GM12878 (cell line): ENCODE measurements around the gene HEXB.

DNA sequence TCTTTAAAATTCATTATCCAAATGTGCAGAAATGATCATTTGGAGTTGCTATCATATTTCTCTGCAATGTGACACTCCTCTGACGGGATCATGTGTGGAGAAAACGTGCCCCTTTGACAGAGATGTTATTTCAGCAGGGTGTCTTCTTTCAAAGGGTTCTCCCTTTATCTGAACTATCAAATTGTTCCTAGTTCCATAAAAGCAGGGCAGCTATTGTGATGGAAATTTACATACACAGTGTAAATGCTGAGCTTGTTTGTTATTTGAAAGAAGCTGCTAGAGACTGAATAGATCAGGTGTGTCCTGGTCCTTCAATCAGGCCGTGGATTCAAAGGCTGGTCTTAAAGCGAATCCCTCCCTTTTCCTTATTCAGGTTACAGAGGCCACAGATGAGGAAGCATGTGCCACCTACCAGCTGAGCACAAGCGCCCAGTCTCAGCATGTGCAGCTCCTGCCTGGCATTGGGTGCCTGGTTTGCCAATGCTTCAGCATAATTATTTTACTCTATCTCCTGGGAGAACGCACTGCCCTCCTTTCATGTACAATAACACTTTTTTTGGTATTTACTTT is 433.8 kb downstream of the ENC1 start:
- RAMPAGE, long total RNA: no peak
- RRBS, 2 experiments: no CpG with 5 or more reads among the region's 6 CpGs
CAGE:
- cytosol, long polyA minus RNA: no peak
- cytosol, long polyA plus RNA: no peak
- long polyA plus RNA: no peak
- nucleolus, long total RNA: no peak
- nucleus, long polyA plus RNA: no peak
- nucleus, long total RNA: no peak

- RAMPAGE, long total RNA: no peak
- RRBS, 2 experiments: no CpG with 5 or more reads among the region's 2 CpGs
CAGE:
- cytosol, long polyA minus RNA: no peak
- cytosol, long polyA plus RNA: no peak
- long polyA plus RNA: no peak
- nucleolus, long total RNA: no peak
- nucleus, long polyA plus RNA: no peak
- nucleus, long total RNA: no peak
Observed at GRCh38 chr5:74392585-74393254, 247.8 kb downstream of the ENC1 start.

DNA sequence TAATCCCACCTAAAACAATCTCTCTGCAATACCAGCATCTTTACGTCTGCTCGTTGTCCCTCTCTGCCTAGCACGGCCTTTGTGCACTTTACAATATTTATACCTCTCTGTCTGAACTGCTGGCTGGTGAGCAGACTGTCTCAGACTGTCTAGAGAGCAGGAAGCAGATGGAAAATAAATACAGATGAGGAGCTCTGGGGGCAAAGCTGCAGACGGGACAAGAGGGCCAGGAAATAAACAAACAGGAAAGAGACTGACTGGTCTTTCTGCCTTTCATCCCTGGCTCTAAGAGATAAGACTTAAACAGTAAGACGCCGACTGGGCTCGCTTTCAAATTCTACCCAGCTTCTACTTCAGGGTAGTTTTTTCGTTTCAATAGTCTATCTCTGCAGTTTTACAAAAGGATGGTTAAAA is 224.8 kb downstream of the ENC1 start:
- RAMPAGE, long total RNA: no peak
- RRBS, 2 experiments: no CpG with 5 or more reads among the region's 8 CpGs
CAGE:
- cytosol, long polyA minus RNA: no peak
- cytosol, long polyA plus RNA: no peak
- long polyA plus RNA: no peak
- nucleolus, long total RNA: no peak
- nucleus, long polyA plus RNA: no peak
- nucleus, long total RNA: no peak

DNA sequence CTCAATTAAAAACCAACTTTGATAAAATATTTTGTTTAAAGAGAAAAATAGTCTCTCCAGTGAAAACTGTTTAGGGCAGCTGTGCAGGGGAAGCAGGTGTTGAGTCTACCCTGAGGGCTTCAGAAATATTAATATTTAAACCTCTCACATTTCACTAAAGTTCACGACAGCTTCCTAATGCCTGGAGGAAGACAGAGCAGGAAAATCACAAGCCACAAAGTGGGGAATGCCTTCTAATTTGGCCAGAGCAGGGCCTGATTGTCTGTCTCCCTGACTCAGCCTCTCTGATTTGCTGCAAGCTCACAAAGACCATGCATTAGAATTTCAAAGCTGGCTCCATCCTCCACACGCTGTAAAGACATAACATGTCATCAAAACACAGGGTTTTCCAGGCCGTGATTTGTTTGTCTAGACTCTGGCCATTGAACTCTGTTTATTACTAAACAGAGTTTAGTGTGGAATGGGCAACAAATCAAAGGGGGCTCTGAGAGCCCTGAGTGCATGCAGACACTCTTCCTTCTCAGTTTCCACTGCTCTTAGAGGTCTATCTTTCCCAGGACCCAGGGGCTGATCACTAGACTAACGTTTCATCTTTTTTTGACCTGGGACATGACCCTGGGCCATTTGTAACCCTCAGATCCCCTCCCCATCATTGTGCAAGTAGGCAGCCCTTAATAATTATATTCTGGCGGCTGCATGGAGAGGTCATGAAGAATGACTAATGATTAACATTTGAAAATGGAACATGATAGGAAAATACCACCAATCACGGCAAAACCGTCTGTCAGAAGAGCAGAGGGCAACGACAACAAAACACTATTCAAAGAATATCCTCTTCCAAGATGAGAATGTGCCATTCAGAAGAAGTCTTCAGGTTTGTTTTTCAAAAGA is 140.3 kb downstream of the ENC1 start:
- RAMPAGE, long total RNA: no peak
- RRBS, 2 experiments: no CpG with 5 or more reads among the region's 8 CpGs
CAGE:
- cytosol, long polyA minus RNA: no peak
- cytosol, long polyA plus RNA: no peak
- long polyA plus RNA: no peak
- nucleolus, long total RNA: no peak
- nucleus, long polyA plus RNA: no peak
- nucleus, long total RNA: no peak

- RAMPAGE, long total RNA: no peak
- RRBS, 2 experiments: 2% methylated on average over 28 of the region's 82 CpGs
CAGE:
- cytosol, long polyA minus RNA: start-site peak on the plus strand at chr5:74685202-74685239, 136 reads
- cytosol, long polyA plus RNA: start-site peak on the plus strand at chr5:74685171-74685234, 310 and 403 reads in 2 replicates
- long polyA plus RNA: start-site peak on the plus strand at chr5:74685188-74685234, 117 and 430 reads in 2 replicates
- nucleolus, long total RNA: no peak
- nucleus, long polyA plus RNA: start-site peak on the plus strand at chr5:74685170-74685238, 144 and 222 reads in 2 replicates
- nucleus, long total RNA: no peak
Observed at GRCh38 chr5:74684834-74685910, at the start of gene HEXB. HEXB (plus strand) TSS chr5:74685233.

DNA sequence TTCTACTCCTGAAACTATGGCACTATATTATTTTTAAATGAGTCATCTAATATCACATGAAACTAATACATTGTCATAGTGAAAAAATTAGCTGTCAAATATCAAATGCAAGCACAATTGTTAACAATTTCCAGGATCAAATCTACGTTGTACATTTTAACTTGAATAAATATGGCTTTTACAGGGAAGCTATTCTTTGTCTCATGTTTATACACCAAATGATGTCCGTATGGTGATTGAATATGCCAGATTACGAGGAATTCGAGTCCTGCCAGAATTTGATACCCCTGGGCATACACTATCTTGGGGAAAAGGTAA is 28.2 kb downstream of the HEXB start:
- RAMPAGE, long total RNA: no peak
- RRBS, 2 experiments: no CpG with 5 or more reads among the region's 4 CpGs
CAGE:
- cytosol, long polyA minus RNA: no peak
- cytosol, long polyA plus RNA: no peak
- long polyA plus RNA: no peak
- nucleolus, long total RNA: no peak
- nucleus, long polyA plus RNA: no peak
- nucleus, long total RNA: no peak

- RAMPAGE, long total RNA: no peak
- RRBS, 2 experiments: no CpG with 5 or more reads among the region's 8 CpGs
CAGE:
- cytosol, long polyA minus RNA: no peak
- cytosol, long polyA plus RNA: no peak
- long polyA plus RNA: no peak
- nucleolus, long total RNA: no peak
- nucleus, long polyA plus RNA: no peak
- nucleus, long total RNA: no peak
Observed at GRCh38 chr5:74864875-74865293, 1.3 kb downstream of the FAM169A start.

DNA sequence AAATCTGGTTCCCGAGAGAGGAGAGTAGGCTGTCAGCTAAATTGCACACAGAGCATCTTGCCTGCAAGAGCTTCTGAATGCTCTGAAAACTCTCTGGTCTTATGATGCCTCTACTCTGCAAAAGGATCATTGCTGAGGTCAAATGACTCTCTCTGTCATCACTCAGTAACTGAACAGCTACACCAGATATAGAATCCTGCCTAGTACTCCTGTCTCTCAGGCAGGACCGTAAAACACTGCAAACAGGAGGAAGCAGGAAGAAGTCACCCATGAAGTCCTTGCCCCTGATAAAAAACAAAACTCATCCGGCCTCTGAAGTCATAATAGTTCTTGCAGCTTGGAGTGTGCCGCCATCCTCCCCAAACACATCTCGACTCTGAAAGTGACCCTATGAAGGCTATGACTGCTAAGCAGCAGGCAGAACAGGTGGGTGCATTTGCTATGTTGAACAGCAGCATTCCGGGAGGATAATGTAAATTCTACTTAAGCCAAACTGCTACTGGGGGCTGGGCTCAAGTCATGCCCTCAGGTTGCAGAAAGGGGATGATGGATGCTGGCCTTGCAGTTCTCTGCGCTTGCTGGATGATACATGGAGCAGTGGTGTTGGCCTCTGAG is 81.9 kb upstream of the FAM169A start:
- RAMPAGE, long total RNA: no peak
- RRBS, 2 experiments: no CpG with 5 or more reads among the region's 7 CpGs
CAGE:
- cytosol, long polyA minus RNA: no peak
- cytosol, long polyA plus RNA: no peak
- long polyA plus RNA: no peak
- nucleolus, long total RNA: no peak
- nucleus, long polyA plus RNA: no peak
- nucleus, long total RNA: no peak

GRCh38 chr5:75558727-75559408 is 47.4 kb upstream of the CERT1 start:
- RAMPAGE, long total RNA: no peak
- RRBS, 2 experiments: no CpG with 5 or more reads among the region's 5 CpGs
CAGE:
- cytosol, long polyA minus RNA: no peak
- cytosol, long polyA plus RNA: no peak
- long polyA plus RNA: no peak
- nucleolus, long total RNA: no peak
- nucleus, long polyA plus RNA: no peak
- nucleus, long total RNA: no peak

GRCh38 chr5:75583071-75583666 is 28.1 kb upstream of the ANKDD1B start:
- RAMPAGE, long total RNA: no peak
CAGE:
- cytosol, long polyA minus RNA: no peak
- cytosol, long polyA plus RNA: no peak
- long polyA plus RNA: no peak
- nucleolus, long total RNA: no peak
- nucleus, long polyA plus RNA: no peak
- nucleus, long total RNA: no peak

DNA sequence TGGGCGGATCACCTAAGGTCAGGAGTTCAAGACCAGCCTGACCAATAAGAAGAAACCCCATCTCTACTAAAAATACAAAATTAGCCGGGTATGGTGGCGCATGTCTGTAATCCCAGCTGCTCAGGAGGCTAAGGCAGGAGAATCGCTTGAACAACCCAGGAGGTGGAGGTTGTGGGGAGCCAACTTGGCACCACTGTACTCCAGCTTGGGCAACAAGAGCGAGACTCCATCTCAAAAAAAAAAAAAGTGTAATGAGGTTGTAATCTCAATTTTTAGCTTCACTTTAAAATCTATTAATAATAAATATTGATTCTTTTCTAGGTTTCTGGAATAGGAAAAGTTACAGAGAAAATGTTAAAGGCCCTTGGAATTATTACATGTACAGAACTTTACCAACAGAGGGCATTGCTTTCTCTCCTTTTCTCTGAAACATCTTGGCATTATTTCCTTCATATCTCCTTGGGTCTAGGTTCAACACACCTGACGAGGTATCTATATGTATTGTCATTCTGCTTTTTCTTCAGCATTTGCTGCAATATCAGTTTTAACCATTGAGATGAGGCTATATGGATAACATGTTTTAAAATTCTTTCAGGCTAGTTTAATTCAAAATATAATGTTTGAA is 26.7 kb upstream of the ANKDD1B start:
- RAMPAGE, long total RNA: no peak
- RRBS, 2 experiments: no CpG with 5 or more reads among the region's 6 CpGs
CAGE:
- cytosol, long polyA minus RNA: no peak
- cytosol, long polyA plus RNA: no peak
- long polyA plus RNA: no peak
- nucleolus, long total RNA: no peak
- nucleus, long polyA plus RNA: no peak
- nucleus, long total RNA: no peak

DNA sequence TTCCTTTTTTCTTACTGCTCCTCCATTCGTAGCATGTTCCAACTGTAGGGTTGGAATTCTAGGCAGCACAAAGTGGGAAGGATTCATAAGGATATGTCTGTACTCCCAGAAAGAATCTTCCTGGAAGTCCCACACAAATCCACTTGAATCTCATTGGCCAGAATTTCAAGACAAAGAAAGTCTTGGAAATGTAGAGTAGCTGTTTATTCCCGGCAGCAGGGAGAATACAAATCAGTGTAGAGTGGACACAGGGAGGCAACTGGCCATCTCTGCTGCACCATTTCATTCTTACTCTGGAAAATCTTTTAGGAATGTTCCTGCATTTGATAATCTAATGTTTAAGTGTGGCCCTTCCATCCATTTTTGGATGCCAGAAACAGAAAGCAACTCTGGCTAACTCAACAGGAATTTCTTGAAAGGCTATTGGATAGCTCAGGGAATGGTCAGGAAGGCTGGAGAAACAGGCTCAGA is 137.6 kb downstream of the SV2C start:
- RAMPAGE, long total RNA: no peak
- RRBS, 2 experiments: no CpG with 5 or more reads among the region's 2 CpGs
CAGE:
- cytosol, long polyA minus RNA: no peak
- cytosol, long polyA plus RNA: no peak
- long polyA plus RNA: no peak
- nucleolus, long total RNA: no peak
- nucleus, long polyA plus RNA: no peak
- nucleus, long total RNA: no peak

DNA sequence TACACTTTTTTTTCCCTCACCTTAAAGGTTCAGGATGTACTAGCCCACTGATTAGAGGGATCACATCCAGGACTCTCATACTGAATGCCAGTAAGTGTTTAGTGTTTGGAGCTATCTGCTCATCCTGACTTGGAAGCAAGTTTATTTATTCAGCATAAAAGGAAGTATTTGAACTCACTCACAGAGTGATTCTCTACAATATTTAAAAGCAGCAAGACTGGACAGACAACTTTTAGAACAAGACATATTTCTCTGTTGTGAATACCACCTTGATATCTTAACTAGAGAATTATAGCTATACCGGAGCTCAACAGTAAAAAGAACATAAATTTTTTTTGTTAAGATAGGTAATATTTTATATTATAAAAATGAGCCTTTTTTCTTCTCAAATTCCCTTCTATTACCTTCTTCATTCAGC is 14.8 kb upstream of the IQGAP2 start:
- RAMPAGE, long total RNA: no peak
- RRBS, 2 experiments: no CpG with 5 or more reads among the region's 1 CpG
CAGE:
- cytosol, long polyA minus RNA: no peak
- cytosol, long polyA plus RNA: no peak
- long polyA plus RNA: no peak
- nucleolus, long total RNA: no peak
- nucleus, long polyA plus RNA: no peak
- nucleus, long total RNA: no peak

- RAMPAGE, long total RNA: no peak
- RRBS, 2 experiments: 2 to 8% methylated on average over 4 of the region's 49 CpGs
CAGE:
- cytosol, long polyA minus RNA: no peak
- cytosol, long polyA plus RNA: start-site peak on the plus strand at chr5:76404317-76404451, 23 and 17 reads in 2 replicates
- long polyA plus RNA: start-site peak on the plus strand at chr5:76404198-76404451, 47 and 38 reads in 2 replicates
- nucleolus, long total RNA: no peak
- nucleus, long polyA plus RNA: no peak
- nucleus, long total RNA: no peak
Observed at GRCh38 chr5:76403736-76404820, 993 bp downstream of the IQGAP2 start.

DNA sequence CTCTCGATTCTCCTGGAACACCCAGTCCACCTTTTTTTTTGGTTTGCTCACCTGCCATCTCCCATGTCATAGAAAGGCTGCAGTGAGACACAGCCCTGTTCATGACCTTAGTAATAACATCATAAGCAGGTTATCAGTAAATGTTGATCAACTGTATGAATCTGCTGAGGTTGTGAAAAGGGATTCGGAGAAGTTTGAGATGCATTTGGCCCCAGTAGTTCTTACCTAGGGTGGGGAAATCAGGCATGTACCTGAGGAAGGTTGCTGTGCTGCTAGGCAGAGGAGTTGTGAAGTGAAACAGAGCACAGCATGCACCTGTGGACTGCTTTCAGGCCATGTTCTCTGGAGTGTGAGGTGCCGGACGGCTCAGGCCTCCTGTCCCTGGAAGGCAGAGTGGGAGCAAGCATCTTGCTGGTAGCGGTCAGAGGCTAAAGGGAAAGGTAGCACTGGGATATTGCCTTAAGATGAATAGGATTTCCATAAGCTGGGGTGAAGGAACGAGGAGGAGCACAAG is 88.9 kb downstream of the IQGAP2 start:
- RAMPAGE, long total RNA: no peak
- RRBS, 2 experiments: no CpG with 5 or more reads among the region's 6 CpGs
CAGE:
- cytosol, long polyA minus RNA: no peak
- cytosol, long polyA plus RNA: no peak
- long polyA plus RNA: no peak
- nucleolus, long total RNA: no peak
- nucleus, long polyA plus RNA: no peak
- nucleus, long total RNA: no peak

DNA sequence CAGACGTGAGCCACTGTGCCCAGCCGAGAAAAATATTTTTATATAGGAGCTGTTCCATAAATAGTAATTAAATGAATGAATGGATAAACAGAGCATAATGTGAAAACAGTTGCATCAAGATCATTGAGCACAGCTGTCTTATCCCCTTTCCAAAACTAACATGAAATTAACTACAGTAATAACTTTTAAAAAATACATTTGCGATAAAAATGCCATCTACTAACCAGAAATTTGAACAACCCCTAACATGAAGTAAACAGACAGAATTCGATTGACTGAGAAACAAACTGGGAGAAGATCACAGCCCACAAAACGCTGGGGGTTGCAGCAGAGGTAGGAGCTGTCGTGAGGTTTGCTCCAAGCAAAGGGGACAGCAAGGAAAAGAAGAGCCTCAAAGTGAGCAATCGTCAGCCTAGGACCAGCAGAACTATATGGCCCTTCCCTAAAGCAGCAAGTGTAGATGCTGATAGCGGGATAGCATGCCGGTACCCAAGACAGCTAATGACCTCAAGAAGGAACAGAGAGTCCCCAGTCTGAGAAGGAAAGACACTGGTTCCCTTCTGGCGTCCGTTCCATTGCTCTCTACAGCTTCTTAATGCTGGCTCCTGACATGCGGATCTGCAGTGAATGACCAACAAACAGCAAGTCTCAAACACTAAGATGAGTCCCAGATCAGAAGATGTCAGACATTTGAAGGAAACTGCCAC is 38.9 kb downstream of the F2RL2 start:
- RAMPAGE, long total RNA: no peak
- RRBS, 2 experiments: no CpG with 5 or more reads among the region's 12 CpGs
CAGE:
- cytosol, long polyA minus RNA: no peak
- cytosol, long polyA plus RNA: no peak
- long polyA plus RNA: no peak
- nucleolus, long total RNA: no peak
- nucleus, long polyA plus RNA: no peak
- nucleus, long total RNA: no peak

DNA sequence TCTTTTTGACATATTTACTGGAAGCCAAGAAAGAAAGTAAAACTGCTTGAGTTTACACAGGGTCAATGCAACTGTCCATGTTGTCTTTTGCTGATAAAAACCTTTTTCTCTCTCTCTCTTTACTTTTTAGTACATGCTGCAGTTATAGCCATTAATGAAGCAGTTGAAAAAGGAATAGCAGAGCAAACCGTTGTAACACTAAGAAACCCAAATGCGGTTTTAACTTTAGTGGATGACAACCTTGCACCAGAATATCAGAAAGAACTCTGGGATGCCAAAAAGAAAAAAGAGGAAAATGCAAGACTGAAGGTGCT is 33.0 kb downstream of the F2RL2 start:
- RAMPAGE, long total RNA: no peak
- RRBS, 2 experiments: no CpG with 5 or more reads among the region's 2 CpGs
CAGE:
- cytosol, long polyA minus RNA: no peak
- cytosol, long polyA plus RNA: no peak
- long polyA plus RNA: no peak
- nucleolus, long total RNA: no peak
- nucleus, long polyA plus RNA: no peak
- nucleus, long total RNA: no peak

GRCh38 chr5:76691001-76691402 is 24.9 kb upstream of the F2R start:
- RAMPAGE, long total RNA: no peak
- RRBS, 2 experiments: no CpG with 5 or more reads among the region's 4 CpGs
CAGE:
- cytosol, long polyA minus RNA: no peak
- cytosol, long polyA plus RNA: no peak
- long polyA plus RNA: no peak
- nucleolus, long total RNA: no peak
- nucleus, long polyA plus RNA: no peak
- nucleus, long total RNA: no peak

- RAMPAGE, long total RNA: no peak
- RRBS, 2 experiments: no CpG with 5 or more reads among the region's 2 CpGs
CAGE:
- cytosol, long polyA minus RNA: no peak
- cytosol, long polyA plus RNA: no peak
- long polyA plus RNA: no peak
- nucleolus, long total RNA: no peak
- nucleus, long polyA plus RNA: no peak
- nucleus, long total RNA: no peak
Observed at GRCh38 chr5:76807152-76807615, 11.6 kb upstream of the F2RL1 start.

DNA sequence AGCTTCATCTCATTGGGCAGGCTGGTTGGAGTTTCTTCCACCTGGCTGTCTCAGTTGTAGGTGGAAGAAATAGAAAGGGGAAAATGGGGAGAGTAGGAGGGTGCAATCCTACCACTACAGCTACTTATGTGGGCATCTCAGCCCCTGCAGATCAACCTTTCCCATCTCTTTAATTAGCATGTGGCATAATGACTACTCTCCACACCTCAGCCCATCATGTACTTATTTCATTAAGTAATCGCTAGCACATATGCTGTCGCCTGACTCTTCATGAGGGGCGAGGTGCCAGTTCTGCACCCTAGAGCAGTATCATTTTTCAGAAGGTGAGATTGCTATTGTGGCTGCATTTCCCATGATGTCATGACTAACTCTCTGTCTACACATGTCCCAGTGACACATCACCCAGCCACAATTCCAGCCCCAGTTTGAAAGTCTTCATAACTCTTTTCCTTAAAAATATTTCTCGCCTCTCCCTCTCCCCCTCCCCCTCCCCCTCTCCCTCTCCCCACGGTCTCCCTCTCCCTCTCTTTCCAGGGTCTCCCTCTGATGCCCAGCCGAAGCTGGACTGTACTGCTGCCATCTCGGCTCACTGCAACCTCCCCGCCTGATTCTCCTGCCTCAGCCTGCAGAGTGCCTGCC is 7.6 kb upstream of the F2RL1 start:
- RAMPAGE, long total RNA: no peak
- RRBS, 2 experiments: no CpG with 5 or more reads among the region's 8 CpGs
CAGE:
- cytosol, long polyA minus RNA: no peak
- cytosol, long polyA plus RNA: no peak
- long polyA plus RNA: no peak
- nucleolus, long total RNA: no peak
- nucleus, long polyA plus RNA: no peak
- nucleus, long total RNA: no peak